Cytotoxic T cell (primary cell): ENCODE results near the genes VHLL and CRABP2.

DNA sequence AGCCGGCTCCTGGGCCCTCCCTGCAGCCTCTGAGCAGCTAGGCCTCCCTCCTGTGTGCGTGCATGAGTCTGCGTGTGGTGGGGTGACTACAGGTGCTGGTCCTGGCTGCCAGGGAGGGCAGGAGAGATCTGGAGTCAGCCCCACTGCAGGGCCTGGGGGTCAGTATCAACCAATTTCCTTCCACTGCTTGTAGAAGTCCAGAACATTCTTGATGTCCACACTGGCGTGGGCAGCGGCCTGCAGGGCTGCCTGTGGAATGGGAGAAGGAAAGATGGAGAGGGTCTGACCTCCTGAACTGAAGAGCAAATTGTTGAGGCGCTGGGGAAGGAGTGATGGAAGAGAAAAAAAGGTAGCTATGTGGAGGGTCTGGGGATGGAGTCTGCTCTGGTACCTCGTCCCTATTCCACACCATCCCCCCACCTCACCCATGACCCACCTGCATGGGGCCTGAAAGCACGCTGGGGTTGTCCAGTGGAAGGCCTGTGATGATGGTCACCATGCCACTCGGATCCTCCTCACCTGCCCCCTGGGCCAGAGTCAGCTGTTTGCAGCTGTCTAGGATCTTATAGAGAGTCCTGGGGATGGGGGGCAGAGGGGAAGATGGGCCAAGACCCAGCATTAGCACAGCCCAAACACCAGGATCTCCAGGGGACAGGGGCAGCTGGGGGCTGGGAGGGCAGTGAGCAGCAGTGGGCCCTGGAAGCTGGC, 2.7 kb upstream of the PAQR6 start:
- PRO-cap, 2 experiments = no peak in any of the 2 experiments

- PRO-cap, 2 experiments = no peak in any of the 2 experiments
Observed at GRCh38 chr1:156299082-156299698, at the start of gene VHLL. TSS of gene VHLL (minus strand) at chr1:156299307.

- PRO-cap, 2 experiments = no peak in any of the 2 experiments
Observed at GRCh38 chr1:156388412-156388877, 19.4 kb downstream of the RHBG start.

DNA sequence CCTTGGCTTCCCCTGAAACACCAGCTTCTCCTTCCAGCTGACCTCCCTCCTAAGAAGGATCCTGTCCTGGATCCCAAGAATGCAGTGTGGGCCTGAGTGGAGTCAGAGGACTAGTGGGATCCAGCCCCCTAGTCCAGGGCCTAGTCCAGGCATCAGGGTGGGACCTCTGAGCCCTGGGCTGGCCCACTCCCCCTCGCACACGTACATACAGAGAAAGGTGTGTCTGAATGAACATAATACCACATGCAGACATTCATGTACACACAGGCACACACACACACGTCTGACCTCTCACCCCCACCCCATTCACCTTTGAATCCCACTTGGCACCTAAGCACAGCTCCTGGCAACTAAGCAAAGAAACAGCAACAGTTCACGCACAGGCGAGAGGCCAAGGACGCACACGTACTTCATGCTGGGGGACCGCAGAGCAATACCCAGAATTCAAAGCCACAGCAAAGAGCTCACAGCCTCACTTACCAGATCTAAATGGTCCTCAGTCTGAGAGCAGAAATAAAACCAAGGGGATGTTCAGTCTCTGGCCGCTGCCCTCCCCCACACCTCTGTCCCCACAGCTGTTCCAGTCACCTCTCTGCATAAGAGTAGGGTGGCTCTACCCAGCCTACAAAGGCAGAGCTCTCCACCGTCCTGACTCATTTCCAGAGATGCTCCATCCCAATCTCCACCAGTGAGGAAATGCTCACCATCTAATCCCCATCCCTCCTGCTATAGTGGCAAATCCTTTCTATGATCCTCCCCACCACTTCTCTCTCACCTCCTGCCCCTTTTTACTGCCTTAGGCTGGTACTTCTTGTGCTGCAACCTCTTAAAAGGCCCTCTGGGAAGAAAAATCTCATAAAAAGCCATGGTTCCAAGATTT, 24.3 kb downstream of the MEF2D start:
- PRO-cap, 2 experiments = peak in 1 of 2 experiments; most common minus-strand start position 644 of the sequence (in 1)

DNA sequence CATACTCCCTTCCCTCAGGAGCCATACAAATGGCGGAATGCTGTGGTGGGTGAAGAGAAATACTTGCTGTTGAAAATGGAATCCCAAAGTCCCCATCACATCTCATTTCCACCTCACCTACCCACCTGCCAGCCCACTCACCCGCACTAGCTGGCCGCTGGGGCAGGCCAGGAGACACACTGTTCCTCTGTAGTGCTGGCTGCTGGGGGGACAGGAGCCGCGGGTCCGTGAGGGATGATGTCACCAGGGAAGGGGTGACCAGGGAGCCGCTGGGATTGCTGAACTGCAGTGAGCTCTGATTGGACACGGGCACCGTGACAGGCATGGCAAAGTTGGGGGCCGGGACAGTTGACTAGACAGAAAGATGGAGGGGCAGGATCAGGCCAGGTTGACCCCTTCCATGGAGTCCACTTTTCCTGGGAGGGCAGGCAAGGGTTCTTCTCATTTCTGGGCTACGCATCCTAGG, 21.1 kb downstream of the MEF2D start:
- PRO-cap, 2 experiments = peak in 1 of 2 experiments; most common minus-strand start position 331 of the sequence (in 1)

DNA sequence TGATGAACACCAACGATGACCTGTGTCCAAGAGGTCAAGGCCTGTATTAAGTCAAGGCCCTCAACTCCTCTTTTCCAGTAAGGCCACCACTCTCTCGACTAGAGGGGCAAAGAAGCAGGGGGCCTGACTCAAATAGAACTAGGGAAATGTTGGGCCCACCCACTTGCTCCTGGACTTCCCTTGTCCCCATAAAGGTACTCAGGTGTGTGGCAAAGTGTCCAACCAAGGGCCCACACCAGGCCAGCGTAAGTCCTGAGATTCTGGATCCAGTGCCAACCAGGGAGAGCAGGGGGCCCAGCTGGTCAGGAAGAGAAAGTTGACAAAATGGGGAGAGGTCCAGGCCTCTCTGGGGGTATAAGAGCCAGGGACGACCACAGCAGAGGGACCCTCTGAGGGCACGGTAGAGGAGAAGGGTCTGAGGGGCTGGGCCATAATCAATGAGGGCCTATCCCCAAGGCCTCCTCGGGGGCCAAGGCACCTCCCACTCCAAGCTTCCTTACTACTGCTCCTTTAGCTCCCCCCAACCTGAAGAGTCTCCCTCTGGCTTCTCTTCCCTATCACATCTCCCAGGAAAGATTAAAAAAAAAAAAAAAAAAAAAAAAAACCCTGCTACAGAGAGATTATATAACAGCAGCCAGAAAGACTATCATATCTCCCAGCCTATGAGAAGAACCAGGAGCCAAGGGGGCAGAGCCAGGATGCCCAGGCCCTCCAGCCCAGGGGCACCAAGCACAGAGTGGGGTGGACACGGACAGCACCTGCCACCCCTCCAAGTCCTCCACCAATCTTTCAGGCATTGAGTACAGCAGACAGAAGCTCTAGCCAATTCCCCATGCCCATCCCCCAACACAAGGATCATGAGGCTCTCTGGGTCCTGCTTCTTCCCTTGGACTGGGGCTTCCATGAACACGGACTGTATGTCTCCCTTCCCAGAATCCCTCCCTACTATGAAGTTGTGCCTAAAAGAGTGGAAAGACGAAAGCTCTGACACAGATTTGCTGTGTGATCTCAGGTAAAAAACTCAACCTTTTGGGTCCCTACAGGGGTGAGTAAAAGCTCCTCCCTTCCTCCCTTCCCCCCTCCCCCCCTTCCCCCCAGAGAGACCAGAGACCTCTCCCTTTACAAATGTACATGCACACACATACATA, 2.7 kb downstream of the MEF2D start:
- PRO-cap, 2 experiments = no peak in any of the 2 experiments

DNA sequence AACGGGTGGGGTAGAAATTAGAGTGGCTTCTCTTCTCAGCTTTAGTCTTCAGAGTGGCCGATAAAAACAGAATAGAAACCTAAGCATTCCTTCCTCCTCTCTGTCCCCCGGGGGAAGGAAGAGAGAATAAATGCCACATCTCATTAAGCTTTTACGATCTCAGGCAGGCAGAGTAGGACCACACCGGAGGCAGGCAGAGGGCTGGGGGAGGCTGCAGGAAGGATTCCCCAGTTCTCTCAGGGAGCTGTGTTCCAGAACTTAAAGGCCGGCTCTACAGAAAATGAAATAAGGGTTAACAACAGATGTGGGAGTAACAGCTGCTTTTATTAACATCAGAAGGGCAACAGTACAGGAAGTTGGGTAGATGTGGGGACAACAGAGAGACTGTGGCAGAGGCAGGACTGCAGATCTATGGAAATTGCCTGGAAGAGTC, 24.5 kb upstream of the MEF2D start:
- PRO-cap, 2 experiments = no peak in any of the 2 experiments

GRCh38 chr1:156586980-156587330, 4.6 kb upstream of the NAXE start:
- PRO-cap, 2 experiments = no peak in any of the 2 experiments

- PRO-cap, 2 experiments = no peak in any of the 2 experiments
Observed at GRCh38 chr1:156600575-156601348, 9.2 kb downstream of the NAXE start.

DNA sequence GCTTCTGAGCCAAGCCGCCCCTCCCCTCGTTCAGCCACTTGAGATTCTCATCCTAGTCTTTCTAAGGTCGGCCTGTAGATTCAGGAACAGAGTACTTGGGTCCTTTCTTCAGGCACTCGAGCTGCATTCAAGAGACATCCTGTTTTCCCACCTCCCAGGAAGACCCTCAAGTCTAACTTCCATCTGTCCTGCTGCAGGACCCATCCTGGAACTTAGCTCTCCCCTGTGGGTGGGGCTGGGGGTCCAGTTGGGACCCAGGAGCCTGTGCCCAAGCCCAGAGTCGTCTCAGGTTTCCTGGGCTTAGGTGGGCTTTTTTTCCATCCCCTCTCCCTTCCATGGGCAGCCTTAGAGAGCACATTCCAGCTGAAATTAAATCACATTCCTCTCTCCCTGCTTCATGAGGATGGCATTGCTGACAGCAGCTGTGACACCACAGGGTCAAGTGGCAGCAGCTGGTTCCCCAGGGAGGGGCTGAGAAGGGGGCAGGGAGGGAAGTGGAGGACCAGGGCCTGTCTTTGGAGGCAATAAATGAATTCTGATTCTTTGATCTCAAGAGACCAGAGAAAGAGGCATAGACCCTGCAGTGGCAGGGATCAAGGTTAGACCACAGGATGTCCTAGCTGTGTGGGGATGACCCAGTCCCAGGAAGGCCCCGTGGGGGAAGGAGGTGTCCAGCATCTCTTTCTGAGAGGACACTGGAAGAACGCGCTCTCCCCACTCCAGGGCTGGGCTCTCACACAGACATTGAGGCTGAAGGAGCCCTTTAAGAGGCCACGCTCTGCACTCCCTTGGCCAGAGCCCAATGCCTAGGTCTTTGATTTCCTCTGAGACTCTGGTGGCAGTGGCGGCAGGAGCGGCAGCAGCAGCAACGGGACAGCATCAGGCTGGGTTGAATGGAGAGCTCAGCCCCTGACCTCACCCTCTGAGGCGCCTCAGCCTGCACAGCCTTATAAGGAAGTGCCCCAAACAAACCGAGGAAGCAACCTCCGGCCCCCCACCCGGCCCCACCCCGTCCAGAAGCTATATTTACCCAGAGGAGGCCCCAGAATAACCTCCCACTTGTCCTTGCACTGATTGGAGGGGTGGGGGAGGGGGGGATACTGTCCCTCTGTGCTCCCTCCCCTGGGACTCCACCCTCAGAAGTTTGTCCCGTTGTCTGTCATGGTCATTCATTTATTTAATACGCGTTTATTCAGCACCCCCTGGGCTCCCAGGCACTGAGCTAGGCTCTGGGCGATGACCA, 12.6 kb downstream of the NES start:
- PRO-cap, 2 experiments = no peak in any of the 2 experiments

DNA sequence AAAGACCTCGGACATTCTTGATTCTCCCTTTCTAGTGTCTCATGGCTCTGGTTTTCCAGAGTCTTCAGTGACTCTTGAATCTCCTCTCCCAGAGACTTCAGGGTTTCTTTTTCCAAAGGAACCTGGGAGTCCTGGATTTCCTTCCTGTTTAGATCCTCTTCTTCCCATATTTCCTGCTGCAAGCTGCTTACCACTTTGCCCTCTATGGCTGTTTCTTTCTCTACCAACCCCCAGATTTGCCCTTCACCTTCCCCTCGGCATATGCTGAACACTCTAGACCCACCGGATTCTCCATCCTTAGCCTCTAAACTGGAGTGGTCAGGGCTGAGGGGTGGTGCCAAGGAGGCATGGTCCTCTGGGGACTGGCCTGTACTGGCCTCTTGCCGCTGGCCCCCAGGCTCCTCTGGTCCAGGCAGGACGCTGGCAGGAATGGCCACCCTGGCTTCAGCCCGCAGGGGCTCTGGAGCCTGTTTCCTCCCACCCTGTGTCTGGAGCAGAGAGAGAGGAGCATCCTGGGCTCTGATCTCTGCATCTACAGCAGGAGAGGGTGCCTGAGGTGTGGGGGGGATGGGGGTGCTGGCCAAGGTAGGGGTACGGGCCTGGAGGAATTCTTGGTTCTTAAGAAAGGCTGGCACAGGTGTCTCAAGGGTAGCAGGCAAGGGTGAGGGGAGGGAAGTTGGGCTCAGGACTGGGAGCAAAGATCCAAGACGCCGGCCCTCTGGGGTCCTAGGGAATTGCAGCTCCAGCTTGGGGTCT, 4.6 kb downstream of the NES start:
- PRO-cap, 2 experiments = no peak in any of the 2 experiments

DNA sequence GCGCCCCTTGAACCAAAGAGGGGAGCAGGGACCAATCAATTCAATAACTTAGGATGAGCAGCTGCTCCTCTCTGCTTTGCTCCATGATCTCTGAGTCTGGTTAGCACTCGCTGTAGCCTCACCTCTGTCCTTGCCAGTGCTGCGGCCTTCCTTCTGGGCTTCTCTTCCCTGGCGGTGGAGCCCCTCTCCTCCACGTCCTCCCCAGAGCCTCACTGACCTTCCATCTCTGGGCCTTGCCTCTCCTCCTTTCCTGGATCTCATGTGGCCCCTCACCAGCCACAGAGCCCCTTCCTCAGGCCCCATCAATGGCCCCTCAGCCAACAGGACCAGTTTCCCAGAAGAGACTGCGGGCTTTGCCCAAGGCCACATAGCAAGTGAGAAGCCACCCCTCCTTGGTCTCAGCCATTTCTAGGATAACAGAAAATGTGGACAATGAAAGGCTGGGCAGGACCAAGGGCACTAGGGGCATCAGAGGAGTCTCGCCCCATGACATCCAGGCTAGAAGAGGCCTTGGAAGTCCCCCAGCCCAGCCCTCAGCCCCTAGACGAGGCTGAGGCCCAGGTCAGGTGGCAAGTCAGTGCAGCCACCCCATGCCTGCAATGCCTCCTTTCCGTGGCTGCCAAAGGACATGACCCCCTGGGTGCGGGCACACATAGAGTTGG, 2.8 kb downstream of the NES start:
- PRO-cap, 2 experiments = no peak in any of the 2 experiments

GRCh38 chr1:156697463-156698148, 7.8 kb downstream of the CRABP2 start:
- PRO-cap, 2 experiments = no peak in any of the 2 experiments

DNA sequence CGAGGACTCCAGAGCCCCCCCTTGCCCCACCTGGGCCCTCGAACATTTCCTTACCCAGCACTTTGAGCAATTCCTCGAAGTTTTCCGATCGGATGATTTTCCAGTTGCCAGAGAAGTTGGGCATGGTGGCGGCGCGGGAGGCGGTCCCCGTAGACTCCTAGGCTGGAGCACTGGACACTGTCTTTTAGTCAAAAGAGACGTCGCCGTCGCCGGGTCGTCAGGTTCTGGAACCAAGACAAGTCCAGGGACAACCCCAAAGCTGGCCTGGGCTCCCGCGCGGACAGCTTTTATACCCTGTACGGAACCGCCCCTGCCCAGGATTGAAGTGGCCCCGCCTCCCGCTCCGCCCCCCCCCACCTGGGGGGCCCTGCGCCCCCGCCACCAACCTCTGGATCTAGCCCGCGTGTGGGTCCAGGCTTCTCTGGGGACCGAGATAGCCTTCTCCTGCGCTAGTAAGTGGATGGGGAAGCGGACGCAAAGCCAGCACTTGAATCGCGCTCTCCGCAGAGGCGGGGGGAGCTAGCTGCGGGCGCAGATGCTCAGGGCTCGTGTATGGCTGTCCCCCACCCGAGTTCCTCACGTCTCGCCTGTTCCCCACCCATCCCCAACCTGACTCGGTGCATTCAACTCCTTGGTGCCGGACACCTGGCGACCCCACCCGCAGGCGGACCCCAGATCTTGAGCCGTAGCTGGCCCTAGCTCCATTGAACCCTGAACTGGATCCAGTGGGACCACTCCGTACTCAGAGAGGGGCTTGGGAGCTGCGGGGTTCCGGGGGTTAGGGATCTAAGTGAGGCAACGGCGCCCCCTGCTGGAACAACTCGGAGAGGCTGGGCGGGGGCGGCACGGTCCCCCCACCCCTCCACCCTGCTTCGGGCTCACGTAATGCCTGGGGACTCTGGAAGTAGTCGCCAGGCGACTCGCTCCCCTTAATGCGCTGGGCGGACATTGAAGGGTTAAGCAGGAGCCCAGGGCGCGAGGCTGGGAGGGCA, at the start of gene CRABP2:
CRABP2 (minus strand) TSS at position 261 of the 992 bp plus-strand sequence.
- PRO-cap, 2 experiments = peak in 1 of 2 experiments; most common minus-strand start position 580 of the sequence (in 1)

GRCh38 chr1:156746375-156746975, 5.0 kb downstream of the HDGF start:
- PRO-cap, 2 experiments = peak in 2 of 2 experiments; most common plus-strand start chr1:156746610 (in 1)

DNA sequence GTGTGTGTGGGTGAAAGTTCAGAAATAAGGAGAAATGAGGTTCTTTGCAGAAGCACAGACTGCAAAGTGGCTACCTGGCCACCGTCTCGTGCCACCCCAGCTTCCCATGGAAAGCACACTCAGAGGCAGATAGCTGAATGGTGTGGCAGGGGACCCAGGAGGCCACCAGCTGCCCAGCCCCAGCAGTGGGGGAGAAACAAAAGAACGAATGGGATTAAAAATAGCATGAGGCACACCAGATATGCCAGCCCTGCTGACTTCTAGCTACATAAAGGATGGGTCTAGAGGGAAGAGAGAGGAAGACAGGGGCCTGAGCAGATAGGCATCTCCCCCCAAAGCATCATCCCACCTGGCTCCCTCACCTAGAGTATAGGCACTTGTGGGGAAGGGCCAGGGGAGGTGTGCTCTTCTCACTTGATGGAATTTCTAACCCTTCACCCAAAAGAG, 3.7 kb downstream of the HDGF start:
- PRO-cap, 2 experiments = no peak in any of the 2 experiments

GRCh38 chr1:156749625-156750710, 1.5 kb downstream of the HDGF start:
- PRO-cap, 2 experiments = peak in 1 of 2 experiments; most common plus-strand start chr1:156750397 (in 1); most common minus-strand start chr1:156750208 (in 1)

GRCh38 chr1:156755258-156755534, 3.7 kb upstream of the HDGF start:
- PRO-cap, 2 experiments = no peak in any of the 2 experiments

DNA sequence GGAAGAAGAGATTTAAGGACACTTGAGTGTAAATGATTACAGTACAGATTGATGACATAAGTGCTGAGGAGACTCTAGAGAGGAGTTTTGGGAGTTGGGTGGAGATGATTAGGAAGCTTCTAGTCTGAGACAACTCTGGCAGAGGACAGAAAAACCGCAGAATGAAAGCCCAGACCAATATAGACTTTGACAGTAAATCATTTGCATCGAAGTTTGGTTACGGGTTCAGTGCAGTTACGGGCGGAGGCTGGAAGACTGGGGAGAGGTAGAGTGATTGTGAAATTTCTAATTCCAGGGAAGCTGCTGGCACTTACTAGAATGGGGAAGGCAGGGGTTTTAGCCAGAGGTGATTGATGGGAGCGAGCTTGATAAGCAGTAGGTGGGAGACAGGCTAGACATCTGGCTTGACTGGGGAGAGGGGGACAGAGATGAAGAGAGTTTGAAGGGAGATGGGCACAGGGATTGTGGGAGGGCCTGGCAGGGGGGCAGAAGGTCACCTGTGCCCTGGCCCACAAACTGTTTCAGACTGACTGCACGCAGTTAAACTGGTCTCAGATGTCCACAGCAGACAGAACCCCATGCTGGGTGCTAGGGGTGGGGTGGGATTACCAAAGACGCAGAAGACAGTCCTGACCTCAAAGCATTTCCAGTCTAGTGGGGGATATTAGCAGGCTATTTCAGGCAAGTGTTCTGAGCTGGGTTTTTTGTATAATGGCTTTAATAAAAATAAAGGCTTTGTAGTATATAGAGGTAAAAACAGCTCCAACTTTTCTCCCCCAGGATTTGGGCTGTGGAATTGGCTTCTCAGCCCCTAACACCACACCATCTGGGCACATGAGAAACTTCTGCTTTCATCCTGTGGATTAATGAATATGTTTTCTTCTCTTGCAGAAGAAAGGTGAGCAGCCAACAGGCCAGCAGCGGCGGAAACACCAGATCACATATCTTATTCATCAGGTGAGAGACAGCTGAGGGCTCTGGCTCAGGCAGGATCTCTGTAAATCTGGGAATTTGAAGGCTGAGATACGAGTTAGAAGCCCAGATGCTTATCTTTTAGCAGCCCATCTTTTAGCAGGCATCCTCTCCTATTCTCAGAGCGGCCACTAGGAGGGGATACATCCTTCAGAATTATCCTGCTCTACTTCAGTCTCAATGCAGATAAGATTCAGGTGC, 19.9 kb downstream of the SH2D2A start:
- PRO-cap, 2 experiments = no peak in any of the 2 experiments

DNA sequence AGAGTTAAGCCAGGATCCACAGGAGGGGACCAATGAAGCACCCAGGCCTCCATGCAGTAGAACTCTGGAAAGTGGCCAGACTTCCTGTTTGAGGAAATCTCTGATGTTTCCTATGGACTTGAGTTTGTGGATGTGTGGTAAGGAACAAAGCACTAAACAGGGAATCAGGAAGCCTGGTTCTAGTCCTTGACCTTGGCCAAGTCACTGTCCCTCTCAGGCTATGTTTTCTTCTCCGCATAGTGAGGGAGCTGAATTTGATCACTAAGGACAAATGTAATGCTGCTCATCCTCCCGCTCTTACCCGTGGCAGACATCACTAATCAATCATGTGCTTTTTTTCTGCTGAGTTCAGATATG, 10.1 kb downstream of the SH2D2A start:
- PRO-cap, 2 experiments = peak in 1 of 2 experiments; most common minus-strand start position 63 of the sequence (in 1)